Left lobe of liver (tissue), 1 donor: Measurements from ENCODE around the genes PKLR and YY1AP1.

DNA sequence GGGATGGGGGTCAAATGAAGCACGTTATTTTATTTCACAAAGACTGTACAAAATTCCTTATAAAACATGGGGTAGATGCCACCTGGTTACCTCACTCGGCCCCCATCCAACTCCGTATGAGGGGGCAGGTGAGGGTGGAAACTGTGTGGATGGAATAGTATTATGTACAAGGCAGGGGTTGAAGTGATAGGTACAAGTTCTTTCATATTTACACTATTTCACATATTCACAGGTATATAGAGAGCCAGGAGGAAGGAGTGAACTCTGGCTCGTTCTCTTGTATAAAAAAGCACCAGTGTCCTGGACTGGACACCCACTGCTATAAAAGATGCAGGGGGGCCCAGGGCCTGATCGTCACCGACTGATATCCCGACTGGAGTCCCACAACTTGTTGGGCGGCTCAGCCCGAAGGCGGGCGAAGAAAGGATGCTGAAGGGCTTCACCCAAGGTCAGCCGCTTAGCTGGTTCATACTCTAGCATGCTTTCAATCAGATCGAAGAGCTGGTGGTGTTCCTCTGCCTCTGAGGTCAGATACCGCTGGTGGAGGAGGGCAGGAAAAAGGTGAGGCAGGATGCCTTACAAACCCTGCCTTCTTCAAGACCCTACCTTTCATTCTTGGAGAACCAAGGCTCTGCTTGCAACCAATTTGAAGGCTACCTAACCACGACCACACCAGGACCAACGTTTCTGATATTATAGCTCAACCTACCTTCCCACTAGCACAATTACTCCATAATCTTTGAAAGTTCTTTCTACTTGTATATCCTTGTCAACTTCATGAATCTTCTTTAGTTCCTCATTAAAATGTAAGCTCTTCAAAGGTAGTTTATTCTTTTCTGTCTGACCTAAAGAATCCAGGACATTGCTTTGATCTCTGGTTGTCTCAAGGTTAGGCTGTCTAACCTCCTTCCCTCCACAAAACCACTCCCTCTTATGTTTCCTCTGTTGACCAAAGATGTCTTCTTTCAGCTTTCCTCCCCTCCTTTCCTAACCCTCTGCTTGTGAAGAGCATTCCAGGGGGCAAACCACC is 1.0 kb upstream of the SCAMP3 start:
- PRO-cap: no peak

GRCh38 chr1:155301262-155301722 is at the start of gene PKLR:
PKLR (minus strand) TSS chr1:155301438.
- PRO-cap: no peak

- PRO-cap: no peak
These were observed 4.5 kb downstream of the FDPS start for GRCh38 chr1:155313004-155313807.

GRCh38 chr1:155388348-155388857 is 67.7 kb downstream of the RUSC1 start:
- PRO-cap: no peak

DNA sequence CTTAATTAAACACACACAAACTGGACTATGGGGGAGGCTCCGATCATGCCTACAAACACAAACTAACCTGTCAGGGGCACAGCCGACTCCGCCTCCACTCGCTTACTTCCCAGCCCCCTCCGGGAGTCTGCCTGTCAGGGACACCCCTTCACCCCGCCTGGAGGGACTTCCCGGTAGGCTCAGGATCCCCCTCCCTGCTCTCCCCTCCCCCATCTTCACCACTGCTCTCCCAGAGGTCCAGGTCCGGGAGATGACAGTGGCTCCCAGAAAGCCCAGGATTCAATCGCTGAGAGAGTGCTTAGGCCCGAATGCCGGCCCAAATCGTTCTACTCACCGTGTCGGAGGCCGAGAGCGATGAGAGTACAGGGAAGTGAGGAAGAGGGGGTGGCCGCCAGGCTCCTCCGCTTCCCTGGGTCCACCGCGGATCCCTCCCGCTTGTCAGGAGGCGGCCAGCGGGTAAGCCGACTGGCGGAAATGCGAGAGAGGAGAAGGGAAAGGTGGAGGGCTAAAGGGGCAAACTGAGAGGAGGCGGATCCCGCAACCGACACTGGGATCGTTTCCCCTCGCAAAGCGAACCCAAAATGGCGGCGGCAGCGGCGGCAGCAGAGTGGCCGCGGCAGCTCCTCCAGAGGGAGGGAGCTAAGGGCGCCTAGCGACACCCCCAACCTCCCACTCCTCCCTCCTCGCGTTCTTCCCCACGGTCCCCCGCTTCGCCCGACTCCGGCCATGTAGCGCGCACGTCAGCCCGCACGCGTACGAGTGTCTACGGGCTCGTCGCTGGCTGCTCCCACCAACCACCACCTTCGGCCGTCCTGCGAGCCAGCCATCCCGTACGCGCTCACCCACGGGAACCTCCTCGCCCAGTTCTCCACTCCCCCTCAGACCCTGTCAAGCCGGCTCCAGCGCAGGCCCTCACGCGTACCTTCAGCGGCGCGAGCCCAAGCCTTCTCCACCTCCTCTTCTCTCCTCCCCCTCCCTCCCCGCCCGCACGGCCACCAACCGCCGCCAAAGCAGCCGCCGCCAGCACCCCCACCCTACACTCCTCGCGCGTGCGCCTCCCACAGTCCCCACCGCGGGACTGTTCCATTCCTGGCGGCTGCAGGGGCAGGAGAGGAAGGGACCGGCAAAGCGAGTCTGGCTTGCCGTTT is at the start of gene YY1AP1:
Gene YY1AP1, minus strand, starts transcription at position 1,038 of the 1,148 bp plus-strand sequence.
- PRO-cap: bidirectional peak, plus-strand start at position 579 of the sequence, minus-strand start at position 582 of the sequence; bidirectional peak, plus-strand start outside the sequence, minus-strand start at position 1,038 of the sequence

DNA sequence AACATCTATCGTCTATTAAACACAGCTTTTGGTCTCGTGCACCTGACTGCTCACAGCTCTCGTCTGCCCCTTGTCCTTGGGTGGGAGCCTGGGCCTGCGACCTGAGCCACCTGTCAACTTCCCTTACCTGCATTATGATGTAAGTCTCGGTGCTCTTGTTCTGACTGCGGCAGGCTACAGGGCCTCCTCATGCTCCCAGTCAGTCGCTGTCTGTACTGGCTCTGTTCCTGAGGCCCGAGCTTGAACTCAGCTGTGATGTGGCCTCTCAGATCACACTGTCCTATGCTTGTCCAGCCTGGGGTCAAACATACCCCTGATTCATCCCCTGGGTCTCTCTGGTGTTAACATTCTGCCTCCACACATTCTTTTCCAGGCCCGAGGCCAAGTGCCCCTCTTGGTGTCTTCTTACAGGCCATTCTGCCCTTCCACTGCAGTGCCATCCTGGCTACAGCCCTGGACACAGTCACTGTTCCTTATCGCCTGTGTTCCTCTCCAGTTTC is 59.1 kb downstream of the DAP3 start:
- PRO-cap: no peak

DNA sequence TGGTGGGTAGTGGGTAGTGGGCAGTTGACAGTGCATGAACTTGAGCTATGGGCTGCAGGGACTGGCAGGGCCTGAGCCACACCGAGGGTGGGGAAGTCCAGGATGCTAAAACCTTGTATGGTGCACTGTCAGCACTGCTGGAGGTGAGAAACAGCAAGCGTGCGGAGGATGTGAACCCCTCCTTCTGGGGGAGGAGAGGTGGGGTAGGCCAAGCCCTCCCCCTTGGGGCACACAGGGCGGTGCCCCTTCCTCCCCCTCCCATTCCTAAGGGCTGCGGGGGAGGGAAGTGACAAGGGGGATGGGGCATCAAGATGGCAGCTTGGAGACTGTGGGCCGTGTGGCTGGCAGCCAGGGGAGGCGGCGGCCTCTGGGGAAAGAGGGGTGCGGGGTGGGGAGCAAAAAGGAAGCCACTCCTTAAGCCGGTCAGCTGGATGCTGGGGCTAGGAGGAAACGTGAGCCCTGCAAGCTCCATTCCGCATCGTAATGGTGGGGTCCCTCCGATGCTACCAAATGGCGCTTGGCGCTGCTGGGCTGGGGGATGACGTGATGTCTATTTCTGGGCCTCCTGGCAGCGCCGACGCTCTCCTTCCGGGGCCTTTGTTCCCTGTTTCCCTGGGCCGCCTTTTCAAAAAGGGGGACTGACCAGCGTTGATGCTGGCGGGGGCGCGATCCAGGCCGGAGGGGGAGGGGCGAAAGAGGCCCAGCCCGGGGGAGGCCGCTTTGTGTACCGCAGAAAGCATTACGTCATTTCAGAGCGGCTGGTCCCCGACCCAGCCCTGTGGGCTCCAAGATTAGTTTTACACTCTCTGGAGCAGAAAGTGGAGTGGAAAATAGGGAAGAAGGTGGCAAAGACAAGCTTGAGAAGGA is 797 bp downstream of the SYT11 start:
- PRO-cap: bidirectional peak, plus-strand start at position 748 of the sequence, minus-strand start at position 511 of the sequence

GRCh38 chr1:156086077-156086781 is 4.0 kb upstream of the MEX3A start:
- PRO-cap: no peak

GRCh38 chr1:156102905-156103473 is 11.5 kb upstream of the LMNA start:
- PRO-cap: no peak

DNA sequence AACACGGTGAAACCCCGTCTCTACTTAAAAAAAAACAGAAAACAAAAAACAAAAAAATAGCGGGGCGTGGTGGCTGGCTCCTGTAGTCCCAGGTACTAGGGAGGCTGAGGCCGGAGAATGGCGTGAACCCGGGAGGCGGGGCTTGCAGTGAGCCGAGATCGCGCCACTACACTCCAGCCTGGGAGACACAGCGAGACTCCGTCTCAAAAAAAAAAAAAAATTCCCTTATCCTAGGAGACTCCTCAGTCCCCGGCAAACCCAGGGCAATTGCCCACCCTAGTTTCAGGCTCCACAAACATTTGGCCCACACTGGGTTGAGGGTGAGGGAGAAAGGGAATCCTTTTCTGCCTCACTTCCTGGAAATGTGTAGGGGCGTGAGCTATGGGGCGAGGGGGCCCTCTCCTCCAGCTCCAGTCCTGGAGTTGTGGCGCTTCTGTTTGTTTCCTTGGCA is 8.6 kb upstream of the LMNA start:
- PRO-cap: no peak

DNA sequence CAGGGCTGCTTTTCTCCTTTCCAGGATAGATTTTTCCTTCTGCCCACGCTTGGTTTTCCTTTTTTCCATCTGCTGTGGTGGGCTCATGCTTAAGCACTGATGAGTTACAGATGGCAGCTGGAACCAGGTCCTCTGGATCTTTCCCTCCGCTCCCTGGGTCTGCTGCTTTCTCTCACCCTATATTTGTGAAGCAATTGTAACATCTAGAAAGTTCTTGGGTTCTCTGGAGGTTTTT is 14.9 kb downstream of the LMNA start:
- PRO-cap: no peak

- PRO-cap: no peak
These were observed 6.9 kb downstream of the SEMA4A start for GRCh38 chr1:156160314-156160693.

DNA sequence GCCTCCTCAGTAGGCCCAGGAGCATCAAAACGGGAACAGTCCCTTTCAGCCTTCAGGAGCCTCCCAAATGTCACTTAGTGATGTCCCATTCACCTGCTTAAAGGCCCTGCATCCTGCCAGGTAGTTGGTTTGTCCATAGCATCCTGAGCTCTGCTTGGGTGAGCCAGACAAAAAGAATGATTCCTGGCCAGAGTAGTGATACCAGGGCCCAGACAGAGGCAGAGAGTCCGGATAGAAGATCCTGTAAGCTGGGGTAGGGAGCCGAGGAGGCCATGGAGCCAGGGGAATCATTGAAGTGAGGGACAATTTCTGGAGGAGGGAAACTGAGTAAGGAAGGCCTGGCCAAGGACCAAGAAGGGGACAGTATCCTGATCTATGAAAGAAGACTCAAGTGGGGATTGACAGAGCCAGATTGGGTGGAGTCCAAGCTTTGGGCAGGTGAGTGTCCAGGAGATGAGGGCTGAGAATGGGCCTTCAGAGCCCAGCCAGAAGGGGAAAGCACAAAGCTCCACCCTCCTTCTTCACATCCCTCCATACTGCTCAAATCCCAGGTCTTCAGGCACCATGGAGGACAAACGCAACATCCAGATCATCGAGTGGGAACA is 5.5 kb downstream of the SLC25A44 start:
- PRO-cap: no peak

GRCh38 chr1:156246922-156247297 is 946 bp downstream of the PAQR6 start:
- PRO-cap: no peak

DNA sequence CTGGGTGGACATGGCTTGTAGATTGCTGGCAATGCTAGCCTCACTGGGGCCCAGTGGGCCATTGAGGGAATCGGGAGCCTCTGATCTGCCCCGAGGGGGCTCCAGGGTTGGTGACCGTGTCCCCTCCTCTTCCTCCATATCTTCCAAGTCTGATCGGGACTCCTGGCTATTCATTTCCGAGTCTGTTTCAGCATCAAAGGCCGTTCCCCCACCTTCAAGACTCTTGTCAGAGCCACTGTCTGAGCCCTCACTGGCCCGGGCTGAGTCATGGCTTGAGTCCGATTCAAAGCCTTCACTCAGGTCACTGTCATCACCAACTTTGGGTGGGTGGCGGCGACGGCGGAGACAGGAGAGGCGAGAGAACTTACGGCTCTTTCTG is 16.7 kb downstream of the SMG5 start:
- PRO-cap: no peak

DNA sequence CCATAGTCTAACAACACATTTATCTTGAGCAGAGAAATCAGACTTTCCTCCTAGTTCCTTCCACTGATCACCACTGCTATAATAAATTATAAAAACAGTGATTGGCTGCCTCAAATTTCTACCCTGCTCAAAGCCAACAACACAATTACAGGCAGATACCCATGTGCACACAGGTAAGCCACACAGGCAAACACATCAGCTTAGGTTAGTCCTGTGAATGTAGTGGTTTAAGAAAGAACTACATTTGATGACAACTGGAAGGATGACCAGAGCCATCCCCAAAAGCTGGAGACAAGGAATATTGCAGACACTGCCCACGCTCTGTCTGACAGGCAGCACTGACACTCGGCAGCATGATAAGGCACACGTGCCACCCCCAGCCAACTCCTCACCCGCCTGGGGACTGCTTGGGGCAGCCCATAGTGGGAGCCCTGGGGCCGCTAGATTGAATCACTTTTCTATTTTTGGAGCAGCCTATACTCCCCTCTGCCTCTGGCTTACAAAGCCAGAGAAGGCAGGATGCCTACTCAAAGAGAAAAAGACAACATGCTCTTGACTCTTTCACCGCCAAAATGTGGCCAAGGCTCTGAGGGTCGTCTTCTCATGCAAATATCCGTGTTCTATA is 1.5 kb downstream of the SMG5 start:
- PRO-cap: no peak

GRCh38 chr1:156281676-156282074 is 950 bp downstream of the SMG5 start:
- PRO-cap: no peak

- PRO-cap: no peak
These were observed 2.9 kb downstream of the GLMP start for GRCh38 chr1:156292397-156293261.

DNA sequence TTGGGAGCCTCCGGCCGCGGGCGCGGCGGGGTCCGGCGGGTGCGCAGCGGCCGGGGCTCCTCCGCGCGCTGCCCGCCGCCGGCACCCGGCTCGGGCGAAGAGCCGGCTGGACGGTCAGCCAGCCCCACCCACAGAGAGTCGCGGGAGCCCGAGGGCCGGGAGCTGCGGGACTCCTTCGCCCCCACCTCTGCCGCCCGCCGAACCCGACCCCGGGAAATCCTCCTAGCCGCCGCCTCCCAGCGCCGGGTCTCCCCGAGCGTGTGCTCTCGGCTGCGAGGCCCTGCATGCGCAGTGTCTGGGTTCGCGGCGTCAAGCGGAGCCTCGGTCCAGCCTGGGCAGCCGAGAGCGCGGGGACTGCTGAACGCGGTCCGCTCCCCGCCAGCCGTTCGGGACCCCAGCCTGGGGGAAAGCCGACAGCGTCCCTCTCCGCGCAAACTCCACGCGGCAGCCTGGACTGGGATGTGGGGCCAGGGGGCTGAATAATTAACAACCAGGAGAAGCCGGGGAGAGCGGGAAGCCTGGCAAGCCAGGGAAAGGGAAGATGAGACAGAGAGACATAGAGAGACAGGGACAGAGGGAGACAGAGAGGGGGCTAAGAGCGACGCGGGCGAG is 64.4 kb downstream of the MEF2D start:
- PRO-cap: no peak

DNA sequence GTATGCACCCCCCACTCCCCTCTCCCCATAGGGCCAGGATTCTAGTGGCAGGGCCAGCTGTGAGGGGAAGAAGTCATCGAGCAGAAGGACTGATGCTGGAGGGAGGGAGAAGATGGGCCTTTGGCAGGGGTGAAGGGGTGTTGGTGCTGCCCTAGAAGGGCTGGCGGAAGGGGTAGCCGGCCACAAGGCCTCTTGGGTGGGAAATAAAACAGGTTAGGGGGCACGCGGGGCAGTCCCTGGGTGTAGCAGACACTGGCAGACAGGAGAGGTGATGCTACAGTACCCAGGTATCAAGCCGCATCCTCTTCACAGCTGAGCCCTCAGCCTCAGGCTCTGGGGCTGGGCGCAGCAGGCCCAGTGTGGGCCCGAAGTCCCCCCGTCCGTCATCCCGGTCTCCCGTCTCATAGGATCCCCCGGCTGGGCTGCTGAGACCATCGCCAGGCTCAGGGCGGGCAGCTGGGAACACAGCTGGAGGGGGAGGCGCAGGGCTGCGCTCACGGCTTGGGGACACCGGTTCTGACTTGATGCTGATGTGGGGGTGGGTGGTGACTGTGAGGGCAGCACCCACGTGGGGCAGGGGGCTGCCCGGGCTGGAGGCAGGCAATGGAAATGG is 32.8 kb downstream of the MEF2D start:
- PRO-cap: no peak